ENCODE measurements around the genes RNASEK, ASGR2, ASGR1, CLDN7, GPS2 and MPDU1.

GRCh38 chr17:6756292-6756926, 563 bp downstream of the XAF1 start:
- PRO-cap, result no peak
- RAMPAGE, long total RNA, result no peak

- PRO-cap, result no peak
- RAMPAGE, long total RNA, result no peak
Observed at GRCh38 chr17:6761471-6762230, 5.8 kb downstream of the XAF1 start.

- PRO-cap, result bidirectional peak, plus-strand start at chr17:7012644, minus-strand start at chr17:7012334
- RAMPAGE, long total RNA, result start-site peak on the minus strand at chr17:7012319-7012328, 24 reads
Observed at GRCh38 chr17:7012163-7012835, at the start of gene RNASEK. Gene RNASEK (plus strand): TSS chr17:7012624.

DNA sequence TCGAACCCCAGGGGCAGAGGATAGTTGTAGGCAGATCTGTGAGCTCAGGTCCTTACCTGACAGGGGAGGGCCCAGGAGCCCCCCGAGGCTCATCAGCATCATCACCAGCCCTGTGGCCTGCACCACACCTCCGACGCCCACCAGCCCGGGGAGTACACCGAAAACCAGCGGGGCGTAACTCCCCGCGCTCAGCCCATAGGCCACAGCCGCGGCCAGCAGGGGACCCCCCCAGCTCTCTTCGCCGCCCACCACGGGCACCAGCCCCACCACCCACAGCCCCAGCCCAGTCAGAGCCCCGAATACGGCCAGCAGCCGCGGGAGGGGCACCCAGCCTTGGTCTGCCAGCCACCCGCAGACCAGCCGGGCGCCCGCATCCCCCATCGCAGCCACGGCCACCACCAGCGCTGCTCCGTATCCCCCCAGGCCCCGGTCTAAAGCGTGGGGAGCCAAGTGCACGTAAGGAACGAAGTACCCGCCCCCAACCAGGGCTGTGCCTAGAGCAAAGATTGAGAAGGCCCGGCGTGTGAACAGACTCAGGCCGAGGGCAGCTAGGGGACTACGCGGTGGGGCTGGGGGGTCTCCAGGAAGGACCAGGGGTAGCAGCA, 1.9 kb downstream of the SLC16A11 start:
- PRO-cap, result no peak
- RAMPAGE, long total RNA, result no peak

GRCh38 chr17:7075524-7075903, 4.5 kb downstream of the CLEC10A start:
- PRO-cap, result no peak
- RAMPAGE, long total RNA, result start-site peak on the minus strand at chr17:7075731-7075794, 7 reads

GRCh38 chr17:7098900-7099308, 15.7 kb downstream of the ASGR2 start:
- PRO-cap, result no peak
- RAMPAGE, long total RNA, result no peak

GRCh38 chr17:7114493-7115524, at the start of gene ASGR2:
Gene ASGR2 (minus strand): TSS chr17:7114822.
- PRO-cap, result no peak
- RAMPAGE, long total RNA, result no peak

DNA sequence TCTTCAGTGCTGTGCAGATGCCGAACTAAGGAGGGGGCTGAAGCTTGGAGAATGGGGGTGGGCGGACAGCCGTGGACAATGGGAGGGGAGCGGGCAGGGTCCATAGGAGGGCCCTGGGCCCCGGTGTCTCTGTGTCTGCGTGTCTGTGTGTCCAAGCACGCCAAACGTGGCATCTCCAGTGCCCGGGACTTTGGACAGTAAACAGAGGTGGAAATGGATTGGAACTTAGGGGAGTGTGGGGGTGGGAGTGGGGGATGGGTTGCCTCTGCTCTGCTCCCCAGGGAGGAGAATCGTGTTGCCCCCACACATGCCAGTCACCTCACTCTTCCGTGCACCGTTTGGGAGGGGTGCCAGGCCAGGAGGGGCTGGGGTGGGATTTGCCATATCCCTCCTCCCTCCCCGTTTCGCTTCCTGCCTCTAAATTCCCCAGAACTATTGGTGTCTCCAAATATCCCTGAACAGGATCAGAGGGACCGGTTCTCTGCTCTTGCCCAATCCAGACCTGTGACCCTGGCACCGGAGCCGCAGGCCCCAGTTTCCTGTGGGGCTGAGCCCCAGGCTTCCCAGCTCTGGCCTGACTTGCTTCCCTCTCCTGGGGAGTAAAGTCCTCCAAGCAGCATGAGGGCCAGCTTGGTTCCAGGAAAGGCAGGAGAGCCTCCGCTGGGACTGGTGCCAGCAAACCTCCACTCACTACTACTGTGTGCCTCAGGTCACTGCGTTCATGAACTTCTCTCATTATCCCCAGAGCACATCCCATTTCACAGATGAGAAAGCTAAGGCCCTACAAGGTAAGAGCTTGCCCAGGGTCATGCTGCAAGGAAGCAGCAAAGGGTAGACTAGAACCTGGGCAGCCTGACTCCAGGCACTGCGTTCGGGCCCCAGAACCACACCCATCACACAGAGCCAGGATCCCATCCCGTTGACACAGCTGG, at the start of gene ASGR1:
Gene ASGR1, minus strand, starts transcription at position 149 of the 932 bp plus-strand sequence.
- PRO-cap, result no peak
- RAMPAGE, long total RNA, result no peak

DNA sequence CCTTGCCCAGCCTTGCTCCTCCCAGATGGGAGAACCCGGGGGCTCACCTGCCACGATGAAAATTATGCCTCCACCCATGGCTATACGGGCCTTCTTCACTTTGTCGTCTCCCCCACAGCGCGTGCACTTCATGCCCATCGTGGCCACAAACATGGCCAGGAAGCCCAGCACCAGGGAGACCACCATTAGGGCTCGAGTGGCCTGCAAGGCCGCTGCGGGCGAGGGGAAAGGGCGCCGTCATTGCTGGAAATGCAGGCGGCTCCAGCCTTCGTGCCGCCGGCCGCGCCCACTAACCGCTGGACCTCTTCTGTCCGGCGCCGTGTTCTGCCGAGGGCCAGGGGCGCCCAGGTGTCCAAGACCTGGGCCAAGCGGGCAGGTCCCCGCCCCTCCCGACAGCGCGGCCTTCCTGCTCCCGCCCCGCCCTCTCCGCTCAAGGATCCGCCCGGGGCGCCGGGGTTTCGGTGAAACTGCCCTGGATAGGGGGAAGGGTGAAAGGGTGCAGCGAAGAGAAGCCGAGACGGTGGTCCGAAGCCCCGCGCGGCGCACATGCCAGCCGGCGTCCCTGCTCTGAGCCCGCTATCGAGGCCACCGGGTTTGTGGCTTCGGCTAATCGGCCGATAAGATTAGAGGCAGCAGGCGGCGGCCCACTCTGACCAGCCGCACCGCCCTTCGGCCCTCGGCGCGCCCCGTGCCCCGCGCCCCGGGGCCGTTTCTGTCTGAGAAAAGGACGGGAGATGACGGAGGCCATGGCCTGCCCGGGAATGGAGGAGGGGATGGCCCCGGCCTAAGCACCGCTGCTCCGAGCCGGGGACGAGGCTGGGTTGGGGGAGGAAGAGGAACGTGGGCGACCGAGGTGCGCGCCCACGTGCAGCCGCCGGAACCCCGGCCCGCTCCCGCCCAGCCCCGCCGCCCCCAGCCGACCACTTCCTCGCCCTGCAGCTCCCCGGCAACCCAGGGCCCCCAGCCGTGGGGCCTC, 1.2 kb downstream of the CLDN7 start:
- PRO-cap, result no peak
- RAMPAGE, long total RNA, result no peak

DNA sequence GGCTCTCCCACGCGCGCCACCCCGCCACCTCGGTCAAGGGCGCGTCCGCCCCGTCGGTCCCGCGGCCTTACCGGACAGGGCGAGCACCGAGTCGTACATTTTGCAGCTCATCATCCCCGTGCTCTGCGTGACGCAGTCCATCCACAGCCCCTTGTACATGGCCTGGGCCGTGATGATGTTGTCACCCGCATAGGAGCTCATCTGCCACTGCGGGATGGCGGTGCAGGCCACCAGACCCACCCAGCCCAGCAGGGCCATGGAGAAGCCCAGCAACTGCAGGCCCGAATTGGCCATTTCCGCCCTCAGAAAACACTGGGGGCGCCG, 566 bp downstream of the CLDN7 start:
- PRO-cap, result no peak
- RAMPAGE, long total RNA, result no peak

GRCh38 chr17:7262074-7262939, at the start of gene CLDN7:
Gene CLDN7 (minus strand): TSS chr17:7262478.
- PRO-cap, result no peak
- RAMPAGE, long total RNA, result start-site peak on the minus strand at chr17:7262474-7262480, 289 reads

- PRO-cap, result no peak
- RAMPAGE, long total RNA, result no peak
Observed at GRCh38 chr17:7280417-7280696, 1.2 kb upstream of the SLC2A4 start.

GRCh38 chr17:7282647-7283414, 1.3 kb downstream of the SLC2A4 start:
- PRO-cap, result no peak
- RAMPAGE, long total RNA, result no peak

DNA sequence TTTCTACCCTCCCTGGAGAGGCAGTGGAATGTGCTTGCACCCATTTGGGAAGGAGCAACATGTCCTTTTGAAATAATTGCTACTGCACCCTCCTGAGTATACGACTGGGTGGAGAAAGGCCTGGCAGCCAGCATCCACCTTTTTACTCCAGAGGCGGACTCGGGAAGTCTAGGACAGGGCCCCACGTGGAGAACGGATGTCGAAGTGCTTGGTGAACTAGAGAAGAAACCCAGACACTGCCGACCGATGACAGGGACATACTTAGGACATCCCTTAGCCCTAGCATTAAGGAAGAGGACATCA, 3.8 kb downstream of the YBX2 start:
- PRO-cap, result no peak
- RAMPAGE, long total RNA, result no peak

GRCh38 chr17:7314741-7315756, at the start of gene GPS2:
Gene GPS2 (minus strand): TSS chr17:7315360.
- PRO-cap, result bidirectional peak, plus-strand start at chr17:7315411, minus-strand start at chr17:7315360
- RAMPAGE, long total RNA, result start-site peak on the minus strand at chr17:7315096-7315164, 159 reads; start-site peak on the minus strand at chr17:7315343-7315370, 2,706 reads

DNA sequence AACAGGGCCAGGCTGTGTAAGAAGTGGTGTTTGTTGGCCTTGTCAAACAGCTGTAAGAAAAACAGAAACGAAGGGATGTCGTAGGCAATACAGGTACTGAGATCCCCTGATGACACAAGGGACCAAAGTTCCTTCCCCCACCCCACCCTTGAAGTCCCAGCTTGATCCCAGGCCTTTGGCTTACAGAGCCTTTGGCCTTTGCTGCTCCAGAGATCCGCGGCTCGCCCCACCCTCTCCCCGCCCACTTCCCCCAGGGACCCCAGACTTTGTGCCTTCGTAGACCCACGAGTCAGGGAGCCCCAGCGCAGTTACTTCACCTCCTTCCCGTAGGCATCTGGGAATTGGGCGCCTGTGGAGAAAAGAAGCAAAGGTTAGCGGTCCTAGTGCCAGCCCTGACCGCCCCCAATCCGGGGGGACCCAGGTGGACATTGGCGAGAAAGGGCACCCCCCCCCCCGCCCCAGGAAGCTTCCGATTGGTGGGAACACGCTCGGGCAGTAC, 507 bp downstream of the TMEM256 start:
- PRO-cap, result bidirectional peak, plus-strand start at position 277 of the sequence, minus-strand start at position 336 of the sequence; bidirectional peak, plus-strand start outside the sequence, minus-strand start at position 419 of the sequence
- RAMPAGE, long total RNA, result no peak

DNA sequence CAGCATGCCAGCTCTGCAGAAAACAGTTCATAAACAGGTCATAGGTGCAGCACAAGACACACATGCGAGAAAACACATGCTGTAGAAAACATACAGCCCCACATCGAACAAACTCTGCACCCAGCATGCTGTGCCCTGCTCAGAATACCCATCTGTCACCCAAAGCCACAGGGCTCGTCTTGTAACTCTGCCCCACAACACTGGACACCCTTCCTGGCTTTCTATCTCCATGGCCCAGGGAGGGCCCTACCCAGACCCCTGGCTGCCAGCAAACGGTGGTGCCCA, 899 bp downstream of the ZBTB4 start:
- PRO-cap, result no peak
- RAMPAGE, long total RNA, result no peak

GRCh38 chr17:7508682-7509299, 27.5 kb downstream of the SLC35G6 start:
- PRO-cap, result no peak
- RAMPAGE, long total RNA, result no peak

DNA sequence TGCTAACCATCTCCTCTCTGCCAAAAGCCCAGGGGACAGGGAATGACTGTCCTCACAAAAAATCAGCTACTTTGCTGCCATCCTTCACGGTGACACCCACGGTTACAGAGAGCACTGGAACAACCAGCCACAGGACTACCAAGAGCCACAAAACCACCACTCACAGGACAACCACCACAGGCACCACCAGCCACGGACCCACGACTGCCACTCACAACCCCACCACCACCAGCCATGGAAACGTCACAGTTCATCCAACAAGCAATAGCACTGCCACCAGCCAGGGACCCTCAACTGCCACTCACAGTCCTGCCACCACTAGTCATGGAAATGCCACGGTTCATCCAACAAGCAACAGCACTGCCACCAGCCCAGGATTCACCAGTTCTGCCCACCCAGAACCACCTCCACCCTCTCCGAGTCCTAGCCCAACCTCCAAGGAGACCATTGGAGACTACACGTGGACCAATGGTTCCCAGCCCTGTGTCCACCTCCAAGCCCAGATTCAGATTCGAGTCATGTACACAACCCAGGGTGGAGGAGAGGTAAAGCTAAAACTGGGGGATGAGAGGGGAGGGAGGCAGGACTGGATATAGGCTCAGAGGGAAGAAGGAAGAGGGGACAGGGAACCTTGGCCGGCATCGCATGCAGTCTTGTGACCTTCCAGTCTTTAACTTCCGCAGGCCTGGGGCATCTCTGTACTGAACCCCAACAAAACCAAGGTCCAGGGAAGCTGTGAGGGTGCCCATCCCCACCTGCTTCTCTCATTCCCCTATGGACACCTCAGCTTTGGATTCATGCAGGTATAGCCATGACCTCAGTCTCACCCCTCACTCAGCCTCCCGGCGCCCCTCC, 572 bp downstream of the CD68 start:
- PRO-cap, result bidirectional peak, plus-strand start at position 714 of the sequence, minus-strand start at position 655 of the sequence
- RAMPAGE, long total RNA, result no peak

GRCh38 chr17:7583202-7584235, at the start of gene MPDU1:
Gene MPDU1 (plus strand): TSS chr17:7583852.
- PRO-cap, result bidirectional peak, plus-strand start at chr17:7583852, minus-strand start at chr17:7583592; bidirectional peak, plus-strand start at chr17:7584147, minus-strand start at chr17:7584079
- RAMPAGE, long total RNA, result start-site peak on the minus strand at chr17:7583519-7583549, 5 reads; start-site peak on the minus strand at chr17:7584079-7584086, 11 reads

Measured in vagina (tissue), 1 donor.